Trachea (tissue), 1 donor: ENCODE measurements around a stretch of chr12.

GRCh38 chr12:75933786-75934207 is 150.7 kb downstream of the NAP1L1 start:
- PRO-cap: no peak

DNA sequence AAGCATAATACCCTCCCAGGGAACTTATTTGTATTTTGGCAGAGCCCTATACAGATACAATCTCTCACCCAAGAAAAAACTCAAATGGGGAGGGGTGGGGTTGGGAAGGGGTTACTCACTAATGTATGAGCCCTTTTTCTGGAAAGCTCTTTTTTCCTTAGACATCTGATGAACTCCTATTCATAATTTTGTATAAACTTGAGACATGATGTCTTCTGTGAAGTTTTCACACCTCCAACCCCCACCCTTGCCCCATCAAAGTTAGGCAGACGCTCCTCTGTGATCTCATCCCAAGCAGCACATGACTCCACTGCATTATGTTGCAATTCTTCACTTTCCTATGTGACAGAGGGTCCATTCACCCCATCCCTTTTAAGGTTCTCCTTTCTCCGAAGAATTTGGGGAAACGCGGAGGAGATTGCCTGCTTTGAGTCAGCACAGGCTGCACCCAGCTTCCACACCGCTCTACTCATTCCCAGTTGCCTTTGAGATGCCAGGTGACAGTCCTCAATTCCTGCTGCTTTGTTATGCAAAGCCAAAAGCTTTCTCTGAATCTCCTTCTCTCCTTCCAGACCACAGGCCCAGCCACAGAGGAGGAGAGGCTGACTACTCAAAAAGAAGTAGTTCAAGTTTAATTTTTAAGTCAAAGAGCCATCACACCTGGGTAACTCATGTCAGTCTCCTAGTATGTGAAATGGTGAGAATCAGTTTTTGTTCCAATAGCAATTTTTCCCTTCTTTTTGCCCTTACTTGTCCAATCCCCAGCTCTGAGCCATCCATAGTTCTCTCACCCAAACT is 114.7 kb downstream of the NAP1L1 start:
- PRO-cap: no peak

DNA sequence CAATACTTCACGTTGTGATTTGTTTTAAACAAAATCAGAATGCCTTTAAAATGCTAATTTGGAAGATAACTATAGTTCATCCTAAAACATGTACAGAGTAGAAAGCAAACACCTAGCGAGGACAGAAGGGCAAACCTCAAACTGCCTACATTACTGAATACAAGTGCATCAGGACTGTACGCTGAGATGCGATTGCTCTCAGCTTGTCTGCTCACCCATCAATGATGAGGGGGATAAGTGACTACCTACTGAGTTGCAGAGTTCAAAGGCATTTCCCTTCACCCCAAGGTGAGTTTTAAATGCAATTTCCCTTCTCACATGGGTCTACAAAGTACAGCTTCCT is 105.8 kb downstream of the NAP1L1 start:
- PRO-cap: no peak

GRCh38 chr12:76028995-76029506 is 55.4 kb downstream of the NAP1L1 start:
- PRO-cap: no peak

DNA sequence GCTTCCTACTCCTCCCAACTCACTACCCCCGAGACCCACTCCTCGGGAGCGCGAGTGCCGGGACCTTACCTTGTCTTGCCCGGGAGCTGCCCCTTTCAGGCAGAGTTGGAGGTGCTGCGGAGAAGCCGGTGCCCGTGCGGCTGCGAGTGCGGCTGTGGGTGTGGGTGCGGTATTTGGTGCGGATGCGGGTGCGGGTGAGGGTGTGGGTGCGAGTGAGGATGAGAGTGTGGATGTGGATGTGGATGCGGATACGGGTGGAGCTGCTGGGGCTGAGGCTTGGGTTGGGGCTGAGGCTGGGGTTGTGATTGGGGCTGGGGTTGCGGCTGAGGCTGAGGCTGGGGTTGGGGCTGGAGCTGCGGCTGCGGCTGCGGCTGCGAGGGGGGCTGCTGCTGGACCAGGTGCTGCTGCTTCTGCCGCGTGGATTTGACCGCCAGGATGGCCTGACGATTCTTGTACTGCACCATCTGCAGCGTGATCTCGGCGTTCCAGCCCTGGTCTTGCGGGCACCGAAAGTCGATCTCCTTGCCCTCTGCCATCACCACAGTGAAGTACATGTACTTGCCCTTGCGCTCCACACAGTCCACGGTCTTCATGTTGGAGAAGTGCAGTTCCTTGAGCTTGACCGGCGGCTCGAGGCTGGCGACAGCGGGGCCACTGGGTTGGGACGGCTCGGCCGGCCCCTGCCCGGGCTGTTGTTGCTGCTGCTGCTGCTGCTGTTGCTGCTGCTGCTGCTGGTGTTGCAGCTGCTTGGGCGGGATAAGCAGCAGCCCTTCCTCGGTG is 53.9 kb downstream of the NAP1L1 start:
- PRO-cap: no peak

- PRO-cap: no peak
Observed at GRCh38 chr12:76059622-76060814, 24.5 kb downstream of the NAP1L1 start.

DNA sequence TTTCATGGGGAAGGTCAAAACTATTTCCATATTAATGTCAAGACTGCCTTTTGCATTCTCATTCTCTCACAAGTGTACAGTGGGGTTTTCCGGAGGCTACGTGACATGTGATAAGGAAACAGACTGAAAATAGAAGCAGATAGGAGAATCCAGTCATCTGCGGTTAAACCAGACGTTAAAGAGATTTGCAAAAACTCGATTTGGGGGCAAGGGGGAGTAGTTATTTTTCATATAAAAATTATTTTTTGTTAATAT is 1.0 kb upstream of the NAP1L1 start:
- PRO-cap: no peak

GRCh38 chr12:76371375-76371645 is 23.1 kb upstream of the BBS10 start:
- PRO-cap: no peak

DNA sequence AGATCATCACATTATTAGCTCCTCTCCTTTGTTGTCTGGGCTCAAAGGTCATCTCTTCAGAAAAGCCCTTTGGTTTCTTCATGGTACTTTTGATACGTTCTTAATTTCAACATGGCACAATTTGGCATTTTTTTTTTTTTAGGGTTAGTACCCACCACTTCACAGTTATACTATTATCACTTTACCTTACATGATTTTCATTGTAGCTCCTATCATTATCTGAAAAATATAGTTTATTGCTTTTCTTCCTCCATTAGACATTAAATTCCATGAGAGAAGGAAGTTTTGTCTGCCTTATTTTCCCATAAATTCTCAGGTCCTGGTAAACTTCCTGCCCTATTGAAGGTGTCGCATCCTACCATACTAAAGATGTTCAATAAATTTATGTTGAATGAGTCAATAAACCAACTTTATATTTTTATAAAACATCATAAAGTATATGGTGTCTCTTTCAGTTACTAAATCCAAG is 104.7 kb upstream of the BBS10 start:
- PRO-cap: no peak

- PRO-cap: no peak
Observed at GRCh38 chr12:76513492-76514112, 46.0 kb downstream of the OSBPL8 start.

DNA sequence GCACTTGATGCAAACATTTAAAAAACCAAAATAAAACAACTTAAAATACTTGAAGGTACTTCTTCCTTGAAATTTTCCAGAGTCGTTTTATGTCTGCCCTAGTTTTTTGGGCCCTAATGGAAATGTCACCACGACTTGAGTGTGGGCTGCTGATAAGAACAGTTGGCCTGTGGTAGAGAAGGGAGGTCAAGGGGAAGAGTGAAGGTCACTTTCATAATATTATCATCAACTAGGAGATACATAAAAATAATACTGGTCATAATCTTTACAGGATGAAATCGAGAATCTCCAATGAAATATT is 23.1 kb downstream of the ZDHHC17 start:
- PRO-cap: no peak

- PRO-cap: no peak
Observed at GRCh38 chr12:77833074-77833721, 2.5 kb downstream of the NAV3 start.

DNA sequence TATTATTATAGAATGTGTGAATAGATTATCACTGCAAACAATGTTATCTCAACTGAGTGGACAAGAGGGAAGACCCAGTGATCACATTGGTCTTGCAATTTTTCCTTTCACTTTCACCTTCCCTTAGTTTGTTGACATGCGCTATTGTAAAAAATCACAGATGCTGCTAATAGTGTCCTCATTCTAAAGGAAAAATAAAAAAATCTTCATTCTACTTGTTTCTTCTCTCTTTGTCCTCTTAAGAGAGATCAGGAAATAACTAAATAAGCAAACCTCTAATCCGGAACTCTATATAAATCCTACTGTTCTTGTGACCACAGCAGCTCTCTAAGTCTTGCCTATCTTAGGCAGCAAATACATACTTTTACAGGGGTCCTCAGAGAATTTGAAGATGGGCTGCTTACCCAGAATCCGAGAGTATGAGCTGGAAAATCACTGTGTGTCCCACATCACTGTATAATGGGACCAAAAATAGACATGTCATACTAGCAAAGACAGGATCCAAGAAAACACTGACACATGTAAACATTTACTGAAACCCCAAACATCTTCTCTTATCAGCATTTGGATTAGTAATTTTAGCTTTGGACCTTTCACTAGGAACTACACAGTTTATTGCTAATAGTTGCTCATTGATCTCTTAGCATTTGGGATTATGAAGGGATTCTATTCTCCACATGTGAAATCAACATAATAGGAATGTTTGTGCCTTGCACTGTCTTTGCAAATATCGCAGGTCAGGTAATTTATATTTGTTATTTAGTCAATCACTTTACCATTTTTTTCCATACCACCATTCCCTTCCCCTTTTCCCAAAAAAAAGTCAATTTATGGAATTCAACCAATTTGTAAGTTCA is 257.9 kb downstream of the NAV3 start:
- PRO-cap: no peak

GRCh38 chr12:79416016-79416384 is 274.8 kb downstream of the PAWR start:
- PRO-cap: no peak

DNA sequence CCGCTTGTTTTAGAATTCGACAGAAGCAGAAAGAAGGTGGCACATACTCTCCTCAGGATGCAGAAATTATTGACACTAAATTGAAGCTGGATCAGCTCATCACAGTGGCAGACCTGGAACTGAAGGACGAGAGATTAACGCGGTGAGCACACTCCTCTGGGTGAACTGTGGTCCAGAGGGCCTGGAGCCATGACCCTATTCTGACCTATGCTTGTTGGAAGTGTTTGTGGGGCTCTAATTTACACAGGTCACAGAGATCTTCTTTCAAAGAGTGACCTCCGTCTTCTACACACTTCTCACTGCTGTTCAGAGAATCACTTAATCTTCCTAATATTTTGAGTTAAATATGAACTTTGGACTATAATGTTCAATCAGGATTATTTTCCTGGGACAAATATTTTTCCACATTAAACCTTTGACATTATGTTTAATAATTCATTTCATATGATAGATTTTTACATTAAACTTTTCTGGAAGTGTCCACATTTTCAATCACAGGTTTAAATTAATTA is 72.4 kb upstream of the MYF6 start:
- PRO-cap: no peak

GRCh38 chr12:80821464-80822141 is 104.9 kb downstream of the MYF5 start:
- PRO-cap: no peak

DNA sequence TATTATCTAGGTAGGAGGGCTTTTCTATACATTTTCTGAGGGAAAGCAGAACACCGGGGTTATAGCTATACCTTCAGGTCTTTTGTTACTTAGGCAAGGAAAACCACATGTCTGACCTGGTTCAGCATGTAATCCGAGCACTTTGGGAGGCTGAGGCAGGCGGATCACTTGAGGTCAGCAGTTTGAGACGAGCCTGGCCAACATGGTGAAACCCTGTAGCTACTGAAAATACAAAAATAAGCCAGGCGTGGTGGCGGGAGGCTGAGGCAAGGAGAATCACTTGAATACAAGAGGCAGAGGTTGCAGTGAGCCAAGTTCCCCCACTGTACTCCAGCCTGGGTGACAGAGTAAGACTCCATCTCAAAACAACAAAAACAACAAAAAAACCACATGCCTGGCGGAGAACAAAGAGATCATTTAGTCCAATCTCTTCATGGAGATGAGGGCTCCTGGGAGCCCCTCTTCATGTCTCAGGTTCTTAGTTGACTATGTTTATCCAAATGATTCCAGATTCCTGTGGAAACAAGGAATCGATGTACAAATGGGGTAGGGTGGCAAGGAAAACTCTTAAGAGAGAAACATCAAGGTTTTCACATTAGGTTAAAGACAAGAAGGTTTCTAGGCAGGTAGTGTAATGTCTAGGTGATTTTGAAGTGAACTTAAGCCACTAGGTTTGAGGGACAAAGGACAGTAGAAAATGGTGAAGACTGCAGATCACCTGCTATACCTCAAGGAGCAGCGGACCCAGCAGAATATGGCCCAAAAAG is 177.7 kb downstream of the ACSS3 start:
- PRO-cap: no peak

DNA sequence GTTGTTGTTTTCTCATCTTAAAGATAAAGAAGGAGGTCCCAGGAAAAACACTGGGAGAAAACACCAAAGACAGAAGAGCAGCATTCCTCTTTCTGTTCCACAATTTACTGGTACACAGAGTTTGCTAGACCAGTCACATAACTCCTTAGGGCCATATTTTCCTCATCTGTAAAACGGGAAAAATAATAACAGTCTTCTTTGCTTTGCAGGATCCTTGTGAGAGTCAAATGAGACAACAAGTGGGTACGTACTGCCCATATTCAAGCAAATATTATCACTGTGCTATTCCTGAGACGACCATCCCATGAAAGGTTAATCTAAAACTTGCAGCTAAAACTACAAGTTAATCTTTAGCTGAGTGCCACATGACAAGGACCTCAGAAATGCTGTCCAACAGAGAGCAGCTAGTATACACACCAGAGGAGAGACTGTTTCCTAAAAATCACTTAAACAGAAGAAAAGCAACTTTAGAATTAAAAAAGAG is 162.8 kb upstream of the TMTC2 start:
- PRO-cap: no peak

GRCh38 chr12:82682845-82683340 is 3.8 kb upstream of the TMTC2 start:
- PRO-cap: no peak

GRCh38 chr12:82686273-82686768 is 385 bp upstream of the TMTC2 start:
- PRO-cap: unidirectional peak, minus-strand start at chr12:82686441; unidirectional peak, minus-strand start at chr12:82686494; bidirectional peak, plus-strand start at chr12:82686861, minus-strand start at chr12:82686630